ENCODE results near the genes ZNRF3 and C22orf31.

GRCh38 chr22:26536012-26536775, 23.9 kb upstream of the TFIP11 start:
- PRO-cap, 2 experiments = no peak in any of the 2 experiments

DNA sequence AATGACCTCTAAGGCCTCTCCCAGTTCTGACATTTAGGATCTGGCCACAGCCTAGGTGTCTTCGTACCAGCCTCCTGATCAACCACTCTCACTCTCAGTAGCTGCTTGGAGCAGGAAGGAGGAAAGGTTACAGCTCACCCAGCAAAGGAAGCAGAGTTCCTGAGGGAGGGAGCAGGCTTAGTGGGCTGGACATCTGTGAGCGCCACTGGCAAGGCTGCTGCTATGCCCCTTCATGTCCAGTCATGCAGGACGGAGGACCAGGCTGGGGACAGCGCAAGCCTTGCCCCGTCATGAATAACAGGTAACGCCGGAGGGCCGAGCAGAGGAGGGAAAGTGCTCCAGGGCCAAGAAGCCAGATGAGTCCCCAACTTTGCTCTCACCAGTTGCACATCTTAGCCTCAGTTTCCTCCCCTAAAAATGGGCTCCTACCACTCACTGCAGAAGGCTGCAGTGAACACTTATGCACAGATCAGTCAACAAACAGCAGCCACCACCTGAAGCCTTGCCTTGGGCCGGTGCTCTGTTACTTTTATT, 25.7 kb downstream of the TPST2 start:
- PRO-cap, 2 experiments = no peak in any of the 2 experiments

DNA sequence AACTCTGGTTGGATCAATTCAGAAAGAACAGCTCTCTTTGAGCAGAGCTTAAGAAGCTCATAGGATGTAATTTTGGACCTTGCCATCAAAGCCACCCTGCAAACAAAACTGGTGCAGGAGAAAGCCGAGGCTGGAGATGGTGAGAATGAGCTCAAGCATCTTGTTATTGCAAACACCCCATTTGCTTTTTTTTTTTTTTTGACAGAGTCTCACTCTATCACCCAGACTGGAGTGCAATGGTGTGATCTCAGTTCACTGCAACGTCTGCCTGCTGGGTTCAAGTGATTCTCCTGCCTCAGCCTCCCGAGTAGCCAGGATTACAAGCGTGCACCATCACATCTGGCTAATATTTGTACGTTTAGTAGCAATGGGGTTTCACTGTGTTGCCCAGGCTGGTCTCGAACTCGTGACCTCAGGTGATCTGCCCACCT, 21.8 kb downstream of the CRYBA4 start:
- PRO-cap, 2 experiments = no peak in any of the 2 experiments

DNA sequence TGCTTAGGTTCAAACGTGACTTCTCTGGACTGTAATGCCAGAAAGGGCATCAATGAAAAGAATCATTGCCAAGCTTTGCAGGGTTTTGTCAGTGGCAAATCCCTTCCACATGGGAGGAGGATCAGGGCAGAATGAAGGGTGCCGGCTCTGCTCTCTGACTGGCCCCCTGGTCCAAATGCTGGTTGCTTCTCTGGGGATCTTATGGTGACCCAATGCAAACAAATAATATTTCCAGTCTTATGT, 454.4 kb downstream of the CRYBA4 start:
- PRO-cap, 2 experiments = no peak in any of the 2 experiments

GRCh38 chr22:27311621-27312083, 489.9 kb downstream of the MN1 start:
- PRO-cap, 2 experiments = no peak in any of the 2 experiments

- PRO-cap, 2 experiments = no peak in any of the 2 experiments
Measured at GRCh38 chr22:27581727-27581897, 219.9 kb downstream of the MN1 start.

DNA sequence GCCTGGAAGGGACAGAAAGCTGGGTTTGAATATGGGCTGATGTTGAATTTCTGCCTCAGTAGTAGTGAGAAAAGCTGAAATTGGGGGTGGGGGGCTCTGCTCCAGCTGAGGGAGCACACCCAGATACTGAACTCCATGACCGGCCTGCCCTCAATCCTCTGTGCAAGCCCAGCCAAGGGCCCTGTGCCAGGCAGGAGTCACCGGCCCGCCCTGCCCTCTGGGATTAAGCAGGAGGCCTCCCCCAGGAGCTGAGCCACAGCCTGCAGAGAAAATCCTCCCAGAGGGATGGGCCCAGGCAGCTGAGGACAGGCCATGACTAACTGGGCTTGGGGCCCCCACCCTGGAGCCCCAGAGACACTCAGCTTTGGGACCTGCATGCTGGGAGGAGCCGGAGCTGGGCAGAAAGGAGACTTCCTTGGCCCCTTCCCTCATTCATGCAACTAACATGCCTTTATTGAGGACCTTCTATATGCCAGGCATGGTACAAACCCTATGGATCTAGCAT, 48.8 kb downstream of the MN1 start:
- PRO-cap, 2 experiments = no peak in any of the 2 experiments

- PRO-cap, 2 experiments = no peak in any of the 2 experiments
Measured at GRCh38 chr22:27912147-27912608, 6.9 kb downstream of the PITPNB start.

DNA sequence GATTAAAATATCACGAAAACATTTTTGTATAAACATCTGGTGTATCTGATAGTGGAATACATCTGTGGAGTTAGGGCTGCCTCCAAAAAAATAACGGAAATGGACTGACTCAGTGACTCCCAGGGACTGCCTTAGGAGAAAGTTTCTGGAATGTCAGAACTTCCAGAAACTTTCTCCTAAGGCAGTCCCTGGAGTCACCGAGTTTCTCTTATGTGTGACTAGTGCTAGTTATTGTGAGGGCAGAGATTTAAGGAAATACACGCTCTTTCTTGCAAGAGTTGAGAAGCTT, 1.3 kb upstream of the PITPNB start:
- PRO-cap, 2 experiments = no peak in any of the 2 experiments

- PRO-cap, 2 experiments = no peak in any of the 2 experiments
Measured at GRCh38 chr22:27932929-27933693, 14.1 kb upstream of the PITPNB start.

DNA sequence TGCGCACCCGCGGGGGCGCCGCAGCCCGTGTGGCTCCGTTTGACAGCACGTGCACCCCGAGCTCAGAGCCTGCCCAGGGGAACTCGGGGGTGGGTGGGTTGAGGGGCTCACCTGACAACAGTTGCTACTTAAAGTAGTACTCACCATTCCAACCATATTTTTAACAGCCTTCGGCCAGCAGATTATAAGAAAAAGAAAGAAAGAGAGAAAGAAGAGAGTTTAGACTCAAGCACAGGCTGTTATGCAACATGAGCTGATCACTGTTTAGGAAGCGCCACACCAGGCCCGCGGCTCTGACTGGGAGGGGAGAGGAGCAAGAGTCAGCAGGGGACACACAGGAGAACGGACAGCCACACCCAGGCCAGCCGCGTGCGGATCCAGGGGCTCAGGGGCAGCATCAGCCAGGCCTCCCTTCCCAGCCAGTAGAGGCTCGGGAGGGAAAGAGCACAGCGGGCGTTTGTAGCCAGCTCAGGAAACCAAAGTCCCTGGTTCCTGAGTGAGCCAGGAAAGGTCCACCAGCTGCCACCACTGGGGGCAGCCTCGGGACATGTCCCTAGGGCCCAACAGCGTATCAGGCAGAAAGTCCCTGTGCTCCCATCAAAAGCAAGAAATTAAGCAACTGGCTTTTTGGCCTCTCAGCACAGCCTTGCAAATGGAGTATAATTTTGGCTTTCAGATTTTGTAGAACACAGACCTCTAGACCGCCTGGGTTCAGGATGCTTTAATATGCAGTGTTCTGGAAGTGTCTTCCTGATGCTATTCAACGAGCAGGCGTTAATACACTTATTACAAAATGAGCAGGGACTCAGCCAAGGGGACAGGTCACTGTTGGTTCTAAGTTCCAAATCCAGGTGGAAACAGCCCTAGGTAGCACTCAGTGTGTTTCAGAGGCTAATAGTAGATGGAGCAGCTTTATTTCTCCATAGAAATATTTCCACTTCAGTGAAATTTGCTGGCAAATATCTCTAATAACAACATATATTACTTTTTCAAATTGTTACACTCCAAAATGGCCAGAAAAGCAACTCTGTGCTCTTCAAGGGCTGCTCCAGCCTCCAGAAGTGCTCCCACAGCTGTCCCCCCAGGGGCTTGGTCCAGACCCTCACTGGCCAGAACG, 71.9 kb upstream of the PITPNB start:
- PRO-cap, 2 experiments = no peak in any of the 2 experiments

DNA sequence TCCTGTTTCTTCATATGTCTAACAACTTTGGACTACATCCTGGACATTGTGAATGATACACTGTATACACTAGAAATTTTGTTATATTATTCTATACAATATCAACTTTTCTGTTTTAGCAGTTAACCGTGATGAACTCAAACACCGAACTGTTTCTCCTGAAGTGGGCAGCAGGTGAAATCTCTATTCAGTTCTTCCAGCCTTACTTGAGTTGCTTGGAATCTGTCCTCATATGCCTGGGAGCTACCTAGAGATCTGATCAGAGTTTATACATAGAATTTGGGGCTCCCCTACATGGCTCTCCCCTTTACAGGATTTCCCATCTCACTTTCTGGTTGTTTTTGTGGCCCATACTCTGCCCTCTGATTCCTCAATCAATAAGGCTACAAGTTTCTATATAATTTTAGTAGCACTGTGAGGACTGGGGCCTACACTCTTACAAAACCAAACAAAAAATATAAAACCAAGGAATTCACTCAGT, 362.6 kb upstream of the PITPNB start:
- PRO-cap, 2 experiments = no peak in any of the 2 experiments

DNA sequence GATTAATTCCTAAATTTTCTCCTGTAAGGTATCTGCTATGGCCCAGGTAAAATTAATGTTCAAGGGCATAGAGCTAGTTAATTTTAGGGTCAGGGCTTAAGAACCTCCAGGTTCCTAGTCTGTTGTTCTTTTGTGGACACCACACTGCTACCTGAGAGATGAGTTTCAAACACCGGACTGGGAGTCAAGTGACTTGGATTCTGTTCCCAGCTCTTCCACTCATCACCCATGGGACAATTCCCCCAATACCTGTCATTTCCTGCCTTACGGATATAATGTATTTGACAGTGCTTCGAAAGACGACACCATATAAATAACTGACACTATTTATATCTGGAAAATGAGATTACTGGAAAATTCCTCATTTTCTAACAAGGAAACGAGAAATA, 8.5 kb downstream of the HSCB start:
- PRO-cap, 2 experiments = no peak in any of the 2 experiments

DNA sequence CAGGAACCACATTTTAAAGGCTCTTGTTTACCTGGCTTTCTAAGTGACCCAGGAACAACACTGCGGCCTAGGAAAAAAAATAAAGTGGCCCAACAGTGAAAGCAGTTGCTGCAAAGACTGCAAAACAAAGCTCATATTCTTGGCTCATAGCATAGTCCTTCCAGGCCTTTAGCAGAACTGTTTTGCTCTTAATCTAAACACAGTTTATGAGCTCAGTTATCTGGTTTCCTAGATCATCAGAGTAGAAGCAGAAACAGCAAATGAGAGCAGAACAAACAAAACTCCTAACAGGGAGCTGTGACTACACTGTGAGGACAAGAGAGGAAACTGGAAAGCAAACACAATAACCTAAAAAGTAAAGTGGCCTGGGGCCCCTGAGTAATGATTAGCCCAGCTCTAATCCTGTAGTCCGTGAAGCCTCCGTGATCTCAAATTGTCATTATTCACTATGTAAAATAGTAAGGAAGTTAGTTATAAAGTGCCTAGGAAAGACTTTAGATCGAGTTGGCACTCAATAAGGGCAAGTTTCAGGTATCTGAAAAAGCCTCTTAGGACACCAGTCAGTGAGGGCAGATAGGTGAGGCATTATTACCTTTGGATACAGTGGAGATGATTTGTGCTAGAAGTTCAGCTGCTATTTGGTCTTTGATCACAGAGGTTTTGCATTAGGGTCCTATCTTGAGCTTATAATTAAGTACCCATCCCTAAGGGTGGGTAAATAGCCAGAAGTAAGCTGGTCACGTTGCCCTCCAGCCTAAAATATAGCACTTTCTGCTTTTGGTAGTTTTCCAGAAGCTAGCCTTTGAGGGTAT, 11.7 kb downstream of the CCDC117 start:
- PRO-cap, 2 experiments = no peak in any of the 2 experiments

DNA sequence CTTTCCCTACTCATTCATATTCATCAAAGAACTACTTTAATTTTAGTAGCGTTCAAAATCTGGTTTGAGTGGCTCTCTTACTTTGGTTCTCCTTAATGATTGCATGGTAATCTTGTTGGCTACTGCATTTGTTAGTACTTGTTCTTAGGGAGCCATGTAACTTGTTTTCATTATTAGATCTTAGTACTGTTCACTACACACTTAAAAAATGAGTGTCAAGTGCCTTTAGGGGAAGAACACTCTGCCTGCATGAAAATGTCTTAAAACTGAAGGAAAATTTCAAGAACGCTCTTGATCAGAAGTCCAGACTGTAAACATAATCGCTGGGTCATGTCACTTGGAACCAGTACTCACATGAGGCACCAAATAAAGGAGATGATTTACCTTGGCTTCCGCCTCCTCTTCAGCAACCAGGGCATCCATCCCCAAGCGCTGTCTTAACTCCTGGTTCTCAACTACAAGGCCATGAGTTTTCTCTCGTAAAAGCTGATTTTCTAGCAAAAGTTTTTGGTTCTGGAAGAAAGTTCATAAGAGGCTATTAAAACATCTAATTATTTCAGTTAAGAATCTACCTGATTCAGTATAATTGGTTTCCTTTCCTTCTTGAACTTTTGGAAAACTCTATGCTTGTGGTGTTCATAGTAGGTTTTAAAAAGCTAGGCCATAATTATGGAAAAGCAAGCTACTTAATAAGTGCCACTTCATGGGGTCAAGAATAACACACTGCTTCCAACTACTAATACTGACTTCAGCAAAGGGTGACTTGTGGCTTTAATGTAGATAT, 24.4 kb downstream of the CCDC117 start:
- PRO-cap, 2 experiments = no peak in any of the 2 experiments

GRCh38 chr22:28808627-28809125, 36.2 kb downstream of the CCDC117 start:
- PRO-cap, 2 experiments = no peak in any of the 2 experiments

DNA sequence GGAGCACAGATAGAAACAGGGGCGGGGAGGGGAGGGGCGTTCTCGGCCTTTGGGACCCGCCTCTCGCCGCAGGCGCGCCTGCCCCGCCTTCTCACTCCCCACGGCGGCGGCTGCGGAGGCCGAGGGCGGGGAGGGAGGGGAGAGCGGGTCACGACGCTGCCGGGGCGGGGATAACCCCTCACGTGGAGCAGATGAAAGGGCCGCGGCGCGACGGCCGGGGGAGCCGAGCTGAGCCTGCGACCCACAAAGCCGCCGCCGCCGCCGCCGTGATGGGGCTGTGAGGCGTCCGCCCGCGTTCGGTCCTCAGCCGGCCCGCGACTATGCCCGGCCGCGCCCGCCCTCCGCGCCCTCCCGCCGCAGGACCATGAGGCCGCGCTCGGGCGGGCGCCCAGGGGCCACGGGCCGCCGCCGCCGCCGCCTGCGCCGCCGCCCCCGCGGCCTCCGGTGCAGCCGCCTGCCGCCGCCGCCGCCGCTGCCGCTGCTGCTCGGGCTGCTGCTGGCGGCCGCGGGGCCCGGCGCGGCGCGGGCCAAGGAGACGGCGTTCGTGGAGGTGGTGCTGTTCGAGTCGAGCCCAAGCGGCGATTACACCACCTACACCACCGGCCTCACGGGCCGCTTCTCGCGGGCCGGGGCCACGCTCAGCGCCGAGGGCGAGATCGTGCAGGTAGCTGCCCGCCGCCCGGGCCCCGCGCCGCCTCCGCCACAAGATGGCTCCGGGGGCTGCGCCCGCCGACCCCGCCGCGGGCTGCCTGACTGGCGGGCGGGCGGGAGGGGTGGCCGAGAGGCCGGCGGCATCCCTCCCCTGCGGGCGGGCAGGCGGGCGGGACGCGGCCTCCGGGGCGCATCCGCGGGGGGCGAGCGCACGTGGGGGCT, at the start of gene ZNRF3:
ZNRF3 (plus strand) TSS at position 170 of the 873 bp plus-strand sequence.
- PRO-cap, 2 experiments = peak in 2 of 2 experiments; most common plus-strand start position 190 of the sequence (in 2); most common minus-strand start position 704 of the sequence (in 2)

GRCh38 chr22:29061733-29062187, at the start of gene C22orf31:
Gene C22orf31, minus strand, starts transcription at chr22:29061831.
- PRO-cap, 2 experiments = no peak in any of the 2 experiments

DNA sequence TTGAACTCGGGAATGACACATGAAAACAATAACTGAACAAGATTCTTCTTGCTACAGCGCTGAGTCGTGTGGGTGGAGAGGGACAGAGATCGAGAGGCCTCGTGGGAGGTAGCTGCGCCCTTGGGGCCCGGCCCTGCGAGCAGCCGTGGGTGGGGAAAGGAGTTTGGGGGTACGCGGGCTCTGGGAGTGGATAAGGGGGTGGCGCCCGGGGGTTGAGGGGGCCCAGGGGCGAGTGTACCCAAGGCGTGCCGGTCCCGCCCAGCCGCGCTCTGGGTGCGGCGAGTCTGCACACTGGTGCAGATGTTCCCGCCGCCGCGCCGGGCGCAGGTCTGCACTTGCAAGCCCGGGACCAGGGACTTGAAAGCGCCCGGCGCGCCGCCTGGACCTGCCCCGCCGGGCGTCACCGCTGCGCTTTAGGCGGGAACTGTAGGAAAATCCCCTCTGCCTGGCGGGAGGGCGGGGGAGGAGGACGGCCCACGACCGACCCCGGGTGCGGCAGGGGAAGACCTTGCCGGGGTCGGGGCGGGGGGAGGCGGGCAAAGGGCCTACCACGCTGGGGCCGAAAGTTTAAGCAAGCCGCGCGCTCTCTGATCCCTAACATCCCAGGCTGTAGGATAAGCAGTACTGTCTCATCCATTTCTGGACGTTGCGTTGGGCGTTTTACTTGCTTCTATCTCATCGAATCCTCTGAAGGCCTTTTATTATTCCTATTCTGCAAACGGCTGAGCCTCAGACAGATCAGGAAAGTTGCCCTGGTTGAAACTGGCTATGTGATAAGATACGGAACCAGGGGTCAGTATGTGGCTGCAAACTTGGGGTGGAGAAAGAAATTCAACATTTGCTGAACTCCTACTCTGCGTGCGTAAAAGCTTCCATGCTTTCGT, 1.3 kb upstream of the KREMEN1 start:
- PRO-cap, 2 experiments = no peak in any of the 2 experiments

- PRO-cap, 2 experiments = no peak in any of the 2 experiments
Measured at GRCh38 chr22:29093953-29094479, 21.2 kb downstream of the KREMEN1 start.

Data from helper T cell (primary cell).